ENCODE measurements around the genes SLC22A1 and SLC22A3.

DNA sequence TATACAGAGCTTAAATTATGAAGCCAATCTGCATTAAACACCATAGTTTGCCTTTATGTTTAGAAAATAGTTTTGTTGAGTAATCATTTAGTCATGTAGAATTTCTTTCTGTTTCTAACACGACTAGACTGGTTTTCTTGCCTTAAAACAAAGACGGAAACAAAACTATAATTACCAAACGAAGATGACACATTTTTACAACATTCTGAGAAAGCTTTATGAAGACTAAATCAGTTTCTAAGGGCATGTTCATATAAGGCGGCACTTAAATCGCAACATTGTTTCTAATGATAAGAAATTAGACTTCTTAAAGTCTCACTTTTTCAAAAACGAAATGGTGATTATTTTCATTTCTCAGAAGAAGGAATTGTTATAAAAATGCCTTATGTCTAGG, 5.2 kb downstream of the TAGAP start:
- RAMPAGE, long total RNA = no peak
- RRBS, 2 experiments = no CpG with 5 or more reads among the region's 6 CpGs
CAGE:
- cytosol, long polyA minus RNA = no peak
- cytosol, long polyA plus RNA = no peak
- long polyA plus RNA = no peak
- nucleolus, long total RNA = no peak
- nucleus, long polyA plus RNA = no peak
- nucleus, long total RNA = no peak

- RAMPAGE, long total RNA = no peak
- RRBS, 2 experiments = no CpG with 5 or more reads among the region's 6 CpGs
CAGE:
- cytosol, long polyA minus RNA = no peak
- cytosol, long polyA plus RNA = no peak
- long polyA plus RNA = no peak
- nucleolus, long total RNA = no peak
- nucleus, long polyA plus RNA = no peak
- nucleus, long total RNA = no peak
Observed at GRCh38 chr6:159712694-159713477, 14.4 kb upstream of the WTAP start.

DNA sequence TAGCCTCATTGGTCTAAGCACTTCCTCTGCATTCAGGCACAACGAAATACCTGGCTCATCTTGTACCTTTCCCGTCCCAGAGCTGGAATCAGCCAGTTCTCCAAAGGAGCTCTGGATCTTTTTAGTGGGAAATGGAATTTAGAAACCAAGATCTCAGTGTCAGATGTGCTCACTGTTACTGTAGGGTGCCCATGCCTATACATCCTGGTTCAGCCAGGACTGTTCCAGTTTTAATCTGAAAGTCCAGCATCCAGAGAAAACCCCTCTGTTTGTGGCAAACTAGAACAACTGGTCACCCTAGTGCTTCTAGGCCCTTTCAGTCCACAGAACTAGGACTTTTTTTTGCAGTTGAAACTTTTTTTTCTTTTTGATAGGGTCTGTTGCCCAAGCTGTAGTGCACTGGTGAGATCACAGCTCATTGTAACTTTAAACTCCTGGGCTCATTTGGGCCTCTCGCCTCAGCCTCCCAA, 3.9 kb upstream of the WTAP start:
- RAMPAGE, long total RNA = no peak
- RRBS, 2 experiments = no CpG with 5 or more reads among the region's 3 CpGs
CAGE:
- cytosol, long polyA minus RNA = no peak
- cytosol, long polyA plus RNA = no peak
- long polyA plus RNA = no peak
- nucleolus, long total RNA = no peak
- nucleus, long polyA plus RNA = no peak
- nucleus, long total RNA = no peak

DNA sequence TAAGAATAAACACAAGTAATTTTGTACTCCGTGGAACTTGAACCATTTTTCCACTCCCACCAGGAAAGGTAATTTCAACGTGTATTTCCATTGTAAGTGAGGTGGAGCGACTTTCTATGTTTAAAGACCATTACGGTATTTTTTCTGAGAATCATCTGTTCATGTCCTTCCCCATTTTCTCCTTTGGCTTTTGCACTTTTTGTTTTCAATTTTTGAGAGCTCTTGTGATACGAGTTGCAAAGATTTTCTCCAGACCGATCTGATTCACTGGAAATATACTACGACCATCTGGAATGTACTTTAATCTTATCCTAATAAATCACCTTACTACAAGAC, 1.2 kb upstream of the WTAP start:
- RAMPAGE, long total RNA = no peak
- RRBS, 2 experiments = no CpG with 5 or more reads among the region's 7 CpGs
CAGE:
- cytosol, long polyA minus RNA = no peak
- cytosol, long polyA plus RNA = no peak
- long polyA plus RNA = no peak
- nucleolus, long total RNA = no peak
- nucleus, long polyA plus RNA = no peak
- nucleus, long total RNA = no peak

DNA sequence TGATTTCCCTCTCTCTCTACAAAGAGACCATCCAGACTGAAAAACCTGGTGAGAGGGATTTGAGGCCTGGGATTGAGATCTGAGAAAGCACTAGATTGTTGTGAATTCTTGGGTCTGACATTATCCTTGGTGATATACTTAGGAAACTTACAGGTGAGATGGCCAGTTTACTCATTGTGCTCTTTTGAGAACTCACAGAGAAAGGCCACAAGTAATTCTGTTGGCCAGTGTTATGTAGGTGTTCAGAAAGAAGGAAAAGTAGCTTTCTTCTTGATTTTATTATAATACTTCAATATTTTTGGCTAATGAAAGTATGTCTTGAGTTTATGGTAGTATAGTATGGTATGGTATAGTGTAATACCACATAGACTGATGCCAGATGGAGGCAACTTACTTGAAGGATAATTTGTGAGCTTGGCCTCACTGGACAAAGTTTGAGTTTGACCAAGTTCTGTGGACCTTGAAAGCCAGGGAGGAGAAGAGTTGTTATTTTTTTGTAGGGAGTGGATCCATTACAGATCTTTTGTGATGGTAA, 29.1 kb downstream of the IGF2R start:
- RAMPAGE, long total RNA = no peak
CAGE:
- cytosol, long polyA minus RNA = no peak
- cytosol, long polyA plus RNA = no peak
- long polyA plus RNA = no peak
- nucleolus, long total RNA = no peak
- nucleus, long polyA plus RNA = no peak
- nucleus, long total RNA = no peak

- RAMPAGE, long total RNA = no peak
- RRBS, 2 experiments = no CpG with 5 or more reads among the region's 11 CpGs
CAGE:
- cytosol, long polyA minus RNA = no peak
- cytosol, long polyA plus RNA = no peak
- long polyA plus RNA = no peak
- nucleolus, long total RNA = no peak
- nucleus, long polyA plus RNA = no peak
- nucleus, long total RNA = no peak
Observed at GRCh38 chr6:160031883-160032283, 63.0 kb downstream of the IGF2R start.

GRCh38 chr6:160120168-160120472, 1.5 kb upstream of the SLC22A1 start:
- RAMPAGE, long total RNA = no peak
- RRBS, 2 experiments = no CpG with 5 or more reads among the region's 1 CpG
CAGE:
- cytosol, long polyA minus RNA = no peak
- cytosol, long polyA plus RNA = no peak
- long polyA plus RNA = no peak
- nucleolus, long total RNA = no peak
- nucleus, long polyA plus RNA = no peak
- nucleus, long total RNA = no peak

GRCh38 chr6:160121426-160122424, at the start of gene SLC22A1:
SLC22A1 (plus strand) TSS chr6:160121815.
- RAMPAGE, long total RNA = no peak
- RRBS, 2 experiments = no CpG with 5 or more reads among the region's 23 CpGs
CAGE:
- cytosol, long polyA minus RNA = no peak
- cytosol, long polyA plus RNA = no peak
- long polyA plus RNA = no peak
- nucleolus, long total RNA = no peak
- nucleus, long polyA plus RNA = no peak
- nucleus, long total RNA = no peak

- RAMPAGE, long total RNA = no peak
- RRBS, 2 experiments = no CpG with 5 or more reads among the region's 5 CpGs
CAGE:
- cytosol, long polyA minus RNA = no peak
- cytosol, long polyA plus RNA = no peak
- long polyA plus RNA = no peak
- nucleolus, long total RNA = no peak
- nucleus, long polyA plus RNA = no peak
- nucleus, long total RNA = no peak
Observed at GRCh38 chr6:160254558-160255140, 4.0 kb downstream of the SLC22A2 start.

DNA sequence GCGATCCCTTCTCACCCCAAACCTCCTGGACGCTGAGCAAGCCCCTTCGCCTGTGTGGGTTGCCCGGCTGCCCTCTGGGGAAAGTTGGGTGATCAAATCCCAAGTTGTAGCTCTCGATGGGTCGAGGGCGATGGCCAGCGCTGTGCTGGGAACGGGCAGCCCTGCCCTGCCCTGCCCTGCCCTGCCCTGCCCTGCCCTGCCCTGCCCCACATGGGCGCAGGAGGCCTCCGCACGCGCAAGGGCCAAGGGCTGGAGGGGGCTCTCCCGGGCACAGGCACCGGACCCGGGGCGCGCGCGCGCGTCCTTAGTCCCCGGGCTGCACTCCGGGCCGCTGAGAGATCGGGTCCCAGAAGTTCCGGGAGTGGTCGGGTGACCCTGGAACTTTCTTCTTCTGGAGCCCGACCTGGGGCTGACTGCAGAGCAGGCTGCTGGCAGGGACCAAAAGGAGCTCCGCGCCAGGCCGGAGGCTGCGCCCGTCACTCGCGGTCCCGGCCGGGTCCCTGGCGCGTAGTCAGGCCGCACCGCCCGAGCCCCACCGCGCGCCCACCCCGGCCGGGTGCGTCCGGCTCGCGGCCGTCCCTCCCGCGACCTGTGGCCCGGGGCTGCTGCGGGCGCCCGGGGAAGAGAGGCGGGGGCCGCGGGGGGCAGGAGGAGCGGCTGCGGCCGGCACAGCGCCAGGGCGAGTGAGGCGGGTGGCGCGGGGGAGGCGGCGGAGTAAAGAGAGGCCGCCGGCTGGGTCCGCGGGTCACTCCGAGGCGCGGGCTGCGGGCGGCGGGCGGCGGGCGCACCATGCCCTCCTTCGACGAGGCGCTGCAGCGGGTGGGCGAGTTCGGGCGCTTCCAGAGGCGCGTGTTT, at the start of gene SLC22A3:
Gene SLC22A3, plus strand, starts transcription at position 748 of the 855 bp plus-strand sequence.
- RAMPAGE, long total RNA = no peak
- RRBS, 2 experiments = 9 to 40% methylated on average over 26 to 29 of the region's 94 CpGs
CAGE:
- cytosol, long polyA minus RNA = no peak
- cytosol, long polyA plus RNA = no peak
- long polyA plus RNA = no peak
- nucleolus, long total RNA = no peak
- nucleus, long polyA plus RNA = no peak
- nucleus, long total RNA = no peak

GRCh38 chr6:160348486-160349106, 418 bp downstream of the SLC22A3 start:
- RAMPAGE, long total RNA = no peak
- RRBS, 2 experiments = 12 to 65% methylated on average over 8 of the region's 69 CpGs
CAGE:
- cytosol, long polyA minus RNA = no peak
- cytosol, long polyA plus RNA = no peak
- long polyA plus RNA = no peak
- nucleolus, long total RNA = no peak
- nucleus, long polyA plus RNA = no peak
- nucleus, long total RNA = no peak

GRCh38 chr6:160349685-160350168, 1.5 kb downstream of the SLC22A3 start:
- RAMPAGE, long total RNA = no peak
- RRBS, 2 experiments = no CpG with 5 or more reads among the region's 11 CpGs
CAGE:
- cytosol, long polyA minus RNA = no peak
- cytosol, long polyA plus RNA = no peak
- long polyA plus RNA = no peak
- nucleolus, long total RNA = no peak
- nucleus, long polyA plus RNA = no peak
- nucleus, long total RNA = no peak

GRCh38 chr6:160519822-160521055, 143.8 kb downstream of the LPA start:
- RAMPAGE, long total RNA = no peak
- RRBS, 2 experiments = 2% methylated on average over 18 of the region's 78 CpGs
CAGE:
- cytosol, long polyA minus RNA = no peak
- cytosol, long polyA plus RNA = no peak
- long polyA plus RNA = no peak
- nucleolus, long total RNA = no peak
- nucleus, long polyA plus RNA = no peak
- nucleus, long total RNA = no peak

- RAMPAGE, long total RNA = no peak
- RRBS, 2 experiments = no CpG with 5 or more reads among the region's 7 CpGs
CAGE:
- cytosol, long polyA minus RNA = no peak
- cytosol, long polyA plus RNA = no peak
- long polyA plus RNA = no peak
- nucleolus, long total RNA = no peak
- nucleus, long polyA plus RNA = no peak
- nucleus, long total RNA = no peak
Observed at GRCh38 chr6:160667718-160668226, 3.7 kb upstream of the LPA start.

GRCh38 chr6:160837280-160837608, 135.2 kb downstream of the PLG start:
- RAMPAGE, long total RNA = no peak
- RRBS, 2 experiments = no CpG with 5 or more reads among the region's 10 CpGs
CAGE:
- cytosol, long polyA minus RNA = no peak
- cytosol, long polyA plus RNA = no peak
- long polyA plus RNA = no peak
- nucleolus, long total RNA = no peak
- nucleus, long polyA plus RNA = no peak
- nucleus, long total RNA = no peak

GRCh38 chr6:161076603-161077033, 85.0 kb downstream of the MAP3K4 start:
- RAMPAGE, long total RNA = no peak
- RRBS, 2 experiments = no CpG with 5 or more reads among the region's 5 CpGs
CAGE:
- cytosol, long polyA minus RNA = no peak
- cytosol, long polyA plus RNA = no peak
- long polyA plus RNA = no peak
- nucleolus, long total RNA = no peak
- nucleus, long polyA plus RNA = no peak
- nucleus, long total RNA = no peak

GRCh38 chr6:161133909-161134790, 139.7 kb downstream of the AGPAT4 start:
- RAMPAGE, long total RNA = no peak
- RRBS, 2 experiments = no CpG with 5 or more reads among the region's 20 CpGs
CAGE:
- cytosol, long polyA minus RNA = no peak
- cytosol, long polyA plus RNA = no peak
- long polyA plus RNA = no peak
- nucleolus, long total RNA = no peak
- nucleus, long polyA plus RNA = no peak
- nucleus, long total RNA = no peak

- RAMPAGE, long total RNA = no peak
- RRBS, 2 experiments = no CpG with 5 or more reads among the region's 2 CpGs
CAGE:
- cytosol, long polyA minus RNA = no peak
- cytosol, long polyA plus RNA = no peak
- long polyA plus RNA = no peak
- nucleolus, long total RNA = no peak
- nucleus, long polyA plus RNA = no peak
- nucleus, long total RNA = no peak
Observed at GRCh38 chr6:162187705-162188057, 539.9 kb downstream of the PRKN start.

GRCh38 chr6:163053894-163054471, 326.2 kb downstream of the PACRG start:
- RAMPAGE, long total RNA = no peak
- RRBS, 2 experiments = no CpG with 5 or more reads among the region's 11 CpGs
CAGE:
- cytosol, long polyA minus RNA = no peak
- cytosol, long polyA plus RNA = no peak
- long polyA plus RNA = no peak
- nucleolus, long total RNA = no peak
- nucleus, long polyA plus RNA = no peak
- nucleus, long total RNA = no peak

DNA sequence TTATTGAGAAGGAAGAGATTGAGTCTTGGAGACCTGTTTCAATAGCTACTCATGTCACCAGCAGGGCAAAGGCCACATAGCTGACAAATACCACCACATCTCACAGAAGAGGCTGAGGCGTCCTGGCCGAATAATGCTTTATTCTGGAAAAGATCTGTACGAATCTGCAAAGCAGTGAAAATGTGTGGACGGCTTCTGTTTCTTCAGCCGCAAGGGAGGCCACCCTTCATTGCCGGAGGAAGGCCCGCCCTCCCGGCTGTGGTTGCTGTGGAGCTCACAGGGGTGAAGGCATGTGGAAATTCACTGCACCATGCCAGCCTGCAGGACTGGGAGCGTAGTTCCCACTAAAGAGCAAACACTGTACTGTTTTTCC, 89.6 kb upstream of the QKI start:
- RAMPAGE, long total RNA = no peak
- RRBS, 2 experiments = no CpG with 5 or more reads among the region's 9 CpGs
CAGE:
- cytosol, long polyA minus RNA = no peak
- cytosol, long polyA plus RNA = no peak
- long polyA plus RNA = no peak
- nucleolus, long total RNA = no peak
- nucleus, long polyA plus RNA = no peak
- nucleus, long total RNA = no peak

Measured in GM12878 (cell line).